Pericardium (tissue), 1 donor: ENCODE data around the gene LYPD6.

DNA sequence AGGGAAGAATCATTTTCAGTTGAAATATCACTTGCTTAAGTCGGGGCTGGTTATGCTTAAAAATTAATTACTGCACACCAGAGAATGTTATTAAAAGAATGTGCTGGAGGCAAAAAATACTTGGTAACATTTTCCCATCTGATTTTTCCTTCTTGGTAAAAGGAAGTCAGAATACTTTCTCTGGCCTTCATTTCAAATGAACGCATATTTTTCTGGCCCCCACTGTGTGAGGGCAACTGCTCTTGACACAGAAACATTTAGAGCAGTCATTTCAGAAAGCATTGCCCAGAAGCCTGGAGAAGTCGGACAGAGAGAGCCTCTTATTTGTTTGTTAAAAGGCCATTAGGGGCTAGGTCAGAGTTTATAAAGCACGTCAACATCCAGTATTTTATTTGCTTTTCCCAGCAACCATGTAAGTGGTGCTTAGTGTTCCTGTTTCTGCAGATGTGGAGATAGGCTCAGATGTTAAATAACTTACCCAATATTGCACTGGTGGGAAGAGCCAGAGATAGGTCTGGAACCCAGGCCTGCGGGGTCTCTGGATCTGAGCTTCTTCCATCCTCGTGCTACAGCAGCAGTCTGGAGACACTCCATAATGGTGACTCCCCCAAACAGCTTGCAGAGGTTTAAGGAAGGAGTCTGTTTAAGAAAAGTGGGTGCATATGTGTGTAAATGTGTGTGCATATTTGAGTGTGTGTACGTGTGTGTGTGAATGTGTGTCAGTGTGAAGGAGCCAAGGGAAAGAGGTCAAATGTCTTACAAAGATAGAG lies 32.8 kb upstream of the LYPD6B start:
- RRBS = no CpG with 5 or more reads among the region's 7 CpGs

DNA sequence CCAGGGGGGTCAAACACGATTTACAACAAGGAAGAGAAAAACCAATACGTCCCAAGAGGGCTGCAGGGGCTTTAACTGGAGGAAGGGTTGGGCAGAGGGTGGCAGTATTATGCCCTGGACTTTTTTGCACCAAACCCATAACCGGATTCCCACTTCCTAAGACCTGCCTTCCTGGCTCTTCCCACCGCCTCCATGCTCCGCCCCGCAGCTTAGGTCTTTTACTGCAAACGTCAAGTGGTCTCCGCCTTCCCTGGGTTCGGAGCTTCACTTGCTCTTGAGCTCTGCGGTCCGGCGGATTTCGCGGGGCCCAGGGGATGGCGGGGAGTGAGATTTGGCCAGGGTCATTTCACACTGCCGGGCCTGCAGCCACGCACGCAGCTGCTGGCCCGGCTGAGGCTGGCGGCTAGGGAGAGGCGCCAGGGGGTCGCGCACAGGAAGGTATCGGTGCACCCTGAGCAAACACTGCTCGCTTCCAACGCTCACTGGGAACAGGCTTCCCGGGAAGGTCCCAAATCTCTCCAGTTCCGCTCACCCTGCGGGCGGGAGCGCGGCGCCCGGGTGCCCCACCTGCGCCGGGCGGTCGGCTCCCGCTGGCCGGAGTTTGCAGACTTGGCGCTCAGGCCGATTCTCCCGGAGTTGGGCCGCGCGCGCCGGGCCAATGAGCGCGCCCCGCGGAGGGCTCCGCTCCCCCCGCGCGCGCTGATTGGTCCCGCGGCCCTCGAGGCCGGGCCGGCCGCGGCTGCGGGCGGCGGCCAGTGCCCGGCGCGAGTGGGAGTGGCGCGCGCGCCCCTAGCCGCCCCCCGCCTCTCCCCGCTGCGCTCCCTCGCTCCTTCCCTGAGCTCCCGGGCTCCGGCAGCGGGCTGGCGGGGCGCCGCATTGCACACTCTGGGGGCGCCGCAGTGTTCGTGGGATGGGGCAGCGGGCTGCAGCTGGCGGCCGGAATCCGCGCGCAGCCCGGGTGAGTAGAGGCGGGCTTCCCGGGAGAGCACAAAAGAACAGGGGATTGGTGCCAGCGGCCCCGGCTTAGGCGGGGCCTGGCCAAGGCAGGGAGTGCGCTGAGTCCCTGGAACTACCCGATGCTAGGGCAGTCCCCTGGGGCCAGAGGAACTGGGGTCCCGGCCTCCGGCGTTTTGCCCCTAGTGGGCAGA lies at the start of gene LYPD6:
Gene LYPD6 (plus strand): TSS at position 823 of the 1,148 bp plus-strand sequence.
- RRBS = 3% methylated on average over 63 of the region's 105 CpGs

- RRBS = no CpG with 5 or more reads among the region's 2 CpGs
Observed at GRCh38 chr2:149920180-149920550, 332.6 kb upstream of the MMADHC start.

DNA sequence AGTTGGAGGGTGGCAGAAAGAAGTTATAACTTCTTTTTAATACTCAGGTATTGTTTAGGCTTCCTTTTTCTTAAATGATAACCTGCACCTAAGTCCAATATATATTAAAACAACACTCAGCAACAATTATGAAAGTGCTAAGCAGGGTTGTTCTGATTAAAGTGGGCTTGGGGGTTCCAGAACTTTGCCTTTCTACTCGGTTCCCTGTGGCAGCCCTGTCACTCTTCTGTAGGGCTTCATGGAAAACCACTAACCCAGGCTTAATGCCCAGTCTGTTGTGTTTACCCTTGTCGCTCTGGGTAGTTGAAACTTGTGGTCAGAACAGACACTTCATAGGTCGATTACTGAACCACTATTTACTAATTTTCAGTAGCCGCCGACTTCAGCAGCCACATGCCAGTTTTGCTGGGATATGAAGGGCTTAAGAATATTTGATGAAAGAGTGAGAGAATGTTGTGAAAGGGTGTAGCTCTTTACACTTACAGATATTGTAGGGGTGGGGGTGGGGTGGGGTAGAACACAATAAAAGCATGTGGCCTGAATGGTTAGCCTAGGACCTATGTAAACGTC lies 362.3 kb downstream of the RND3 start:
- RRBS = no CpG with 5 or more reads among the region's 6 CpGs

- RRBS = no CpG with 5 or more reads among the region's 4 CpGs
Observed at GRCh38 chr2:150404122-150404666, 83.3 kb downstream of the RND3 start.

- RRBS = 5% methylated on average over 1 of the region's 87 CpGs
Observed at GRCh38 chr2:150485841-150486882, 1.3 kb downstream of the RND3 start.

DNA sequence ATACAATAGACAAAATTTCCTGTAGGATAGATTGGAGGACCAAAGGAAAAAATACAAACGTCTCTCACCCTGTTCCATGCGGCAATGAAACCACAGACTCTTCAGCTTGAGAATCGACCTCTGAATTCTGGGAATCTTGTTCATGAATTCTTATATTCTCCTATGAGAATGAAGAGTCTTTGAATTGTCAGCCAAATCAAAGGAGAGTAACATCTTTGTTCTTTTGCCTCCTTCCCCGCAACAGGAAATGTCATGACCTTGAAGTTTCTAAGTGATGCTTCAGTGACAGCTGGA lies 21.7 kb downstream of the TNFAIP6 start:
- RRBS = no CpG with 5 or more reads among the region's 4 CpGs

DNA sequence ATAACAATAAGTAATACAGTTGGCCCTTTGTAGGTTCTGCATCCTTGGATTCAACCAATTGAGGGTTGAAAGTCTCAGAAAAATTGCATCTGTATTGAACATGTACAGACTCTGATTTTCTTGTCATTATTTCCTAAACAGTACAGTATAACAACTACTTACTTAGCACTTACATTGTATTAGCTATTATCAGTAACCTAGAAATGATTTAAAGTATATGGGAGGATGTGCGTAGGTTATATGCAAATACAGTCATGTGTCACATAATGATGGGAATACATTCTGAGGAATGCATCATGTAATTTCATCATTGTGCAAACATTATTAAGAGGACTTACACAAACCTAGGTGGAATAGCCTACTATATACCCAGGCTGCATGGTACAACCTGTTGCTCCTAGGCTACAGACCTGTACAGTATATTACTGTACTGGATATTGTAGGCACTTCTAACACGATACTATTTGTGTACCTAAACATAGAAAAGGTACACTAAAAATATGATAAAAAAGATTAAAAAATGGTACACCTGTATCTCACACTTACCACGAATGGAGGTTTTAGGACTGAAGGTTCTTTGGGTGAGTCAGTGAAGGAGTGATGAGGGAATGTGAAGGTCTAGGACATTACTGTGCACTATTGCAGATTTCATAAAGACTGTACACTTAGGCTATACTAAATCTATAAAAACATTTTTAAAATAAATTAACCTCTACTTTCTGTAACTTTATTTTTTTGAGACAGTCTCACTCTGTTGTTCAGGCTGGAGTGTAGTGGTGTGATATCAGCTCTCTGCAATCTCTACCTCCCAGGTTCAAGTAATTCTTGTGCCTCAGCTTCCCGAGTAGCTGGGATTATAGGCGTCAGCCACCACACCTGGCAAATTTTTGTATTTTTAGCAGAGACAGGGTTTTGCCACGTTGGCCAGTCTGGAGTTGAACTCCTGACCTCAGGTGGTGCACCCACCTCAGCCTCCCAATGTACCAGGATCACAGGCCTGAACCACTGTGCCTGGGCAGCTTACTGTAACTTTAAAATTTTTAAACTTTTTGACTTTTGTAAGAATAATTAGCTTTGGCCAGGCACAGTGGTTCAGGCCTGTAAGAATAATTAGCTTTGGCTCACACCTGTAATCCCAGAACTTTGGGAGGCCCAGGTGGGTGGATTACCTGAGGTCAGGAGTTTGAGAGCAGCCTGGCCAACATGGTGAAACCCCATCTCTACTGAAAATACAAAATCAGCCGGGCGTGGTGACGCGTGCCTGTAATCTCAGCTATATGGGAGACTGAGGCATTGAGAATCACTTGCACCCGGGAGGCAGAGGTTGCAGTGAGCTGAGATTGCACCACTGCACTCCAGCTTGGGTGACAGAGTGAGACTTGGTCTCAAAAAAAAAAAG lies 8.3 kb downstream of the RIF1 start:
- RRBS = 88% methylated on average over 1 of the region's 11 CpGs

DNA sequence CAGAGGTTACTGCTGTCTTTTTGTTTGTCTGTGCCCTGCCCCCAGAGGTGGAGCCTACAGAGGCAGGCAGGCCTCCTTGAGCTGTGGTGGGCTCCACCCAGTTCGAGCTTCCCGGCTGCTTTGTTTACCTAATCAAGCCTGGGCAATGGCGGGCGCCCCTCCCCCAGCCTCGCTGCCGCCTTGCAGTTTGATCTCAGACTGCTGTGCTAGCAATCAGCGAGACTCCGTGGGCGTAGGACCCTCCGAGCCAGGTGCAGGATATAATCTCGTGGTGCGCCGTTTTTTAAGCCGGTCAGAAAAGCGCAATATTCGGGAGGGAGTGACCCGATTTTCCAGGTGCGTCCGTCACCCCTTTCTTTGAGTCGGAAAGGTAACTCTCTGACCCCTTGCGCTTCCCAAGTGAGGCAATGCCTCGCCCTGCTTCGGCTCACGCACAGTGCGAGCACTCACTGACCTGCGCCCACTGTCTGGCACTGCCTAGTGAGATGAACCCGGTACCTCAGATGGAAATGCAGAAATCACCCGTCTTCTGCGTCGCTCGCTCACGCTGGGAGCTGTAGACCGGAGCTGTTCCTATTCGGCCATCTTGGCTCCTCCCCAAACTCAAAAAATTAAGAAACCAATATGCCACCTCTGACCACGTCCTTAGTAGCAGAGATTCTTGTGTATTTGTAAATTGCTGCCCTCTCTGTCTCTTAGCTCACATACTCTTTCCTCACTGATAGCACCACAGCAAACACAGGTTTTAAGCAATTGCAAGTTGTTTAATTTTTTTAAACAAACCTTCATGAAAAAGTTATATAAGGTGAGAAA lies 29.8 kb downstream of the NEB start:
- RRBS = 97% methylated on average over 5 of the region's 35 CpGs

GRCh38 chr2:151730289-151730603 lies 4.0 kb downstream of the NEB start:
- RRBS = no CpG with 5 or more reads among the region's 1 CpG

GRCh38 chr2:151826488-151827306 lies 1.5 kb downstream of the ARL5A start:
- RRBS = no CpG with 5 or more reads among the region's 7 CpGs

- RRBS = no CpG with 5 or more reads among the region's 5 CpGs
Observed at GRCh38 chr2:151844017-151844776, 16.0 kb upstream of the ARL5A start.

GRCh38 chr2:151927844-151928189 lies 99.6 kb upstream of the ARL5A start:
- RRBS = no CpG with 5 or more reads among the region's 3 CpGs

- RRBS = no CpG with 5 or more reads among the region's 4 CpGs
Observed at GRCh38 chr2:152171571-152172250, 3.9 kb downstream of the STAM2 start.

GRCh38 chr2:152454580-152455720 lies 120.0 kb downstream of the FMNL2 start:
- RRBS = no CpG with 5 or more reads among the region's 4 CpGs

GRCh38 chr2:152464853-152465609 lies 130.1 kb downstream of the FMNL2 start:
- RRBS = no CpG with 5 or more reads among the region's 7 CpGs

DNA sequence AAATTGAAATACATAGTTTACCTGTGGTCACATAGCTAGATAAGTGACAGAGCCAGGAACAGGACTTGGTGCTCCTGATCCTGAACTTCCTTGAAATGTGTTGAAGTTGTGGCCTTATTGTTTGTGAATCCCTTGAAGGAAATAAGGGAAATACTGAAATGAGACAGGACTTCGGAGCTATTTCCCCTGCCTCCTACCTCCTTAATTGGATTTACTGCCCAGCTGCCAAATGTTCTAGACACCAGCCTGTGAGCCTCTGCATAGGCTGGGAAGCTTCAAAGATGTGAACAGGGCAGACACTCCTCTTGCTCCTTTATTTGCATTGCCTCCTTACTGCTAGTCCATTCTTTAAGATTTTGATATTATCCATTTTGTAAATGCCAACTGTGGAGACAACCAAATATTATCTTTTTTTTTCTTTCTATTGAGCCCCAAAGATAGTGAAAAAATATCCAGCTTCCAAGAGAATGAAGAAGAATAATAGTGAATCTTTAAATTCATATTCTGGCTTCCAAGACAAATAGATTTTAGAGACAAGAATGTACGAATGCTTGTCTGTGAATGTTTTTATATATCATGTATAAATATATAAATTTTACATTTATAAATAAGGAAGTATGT lies 135.1 kb downstream of the PRPF40A start:
- RRBS = no CpG with 5 or more reads among the region's 2 CpGs

- RRBS = no CpG with 5 or more reads among the region's 6 CpGs
Observed at GRCh38 chr2:152635820-152636615, 81.2 kb downstream of the PRPF40A start.

GRCh38 chr2:152719272-152719485 lies 759 bp downstream of the ARL6IP6 start:
- RRBS = no CpG with 5 or more reads among the region's 2 CpGs

- RRBS = no CpG with 5 or more reads among the region's 3 CpGs
Observed at GRCh38 chr2:155475529-155475978, 777.1 kb downstream of the KCNJ3 start.